Skin of body (tissue), 2 donors: ENCODE measurements around the gene IL2.

GRCh38 chr4:119524980-119525722, 103.5 kb downstream of the PDE5A start:
- RAMPAGE, long total RNA = no peak

DNA sequence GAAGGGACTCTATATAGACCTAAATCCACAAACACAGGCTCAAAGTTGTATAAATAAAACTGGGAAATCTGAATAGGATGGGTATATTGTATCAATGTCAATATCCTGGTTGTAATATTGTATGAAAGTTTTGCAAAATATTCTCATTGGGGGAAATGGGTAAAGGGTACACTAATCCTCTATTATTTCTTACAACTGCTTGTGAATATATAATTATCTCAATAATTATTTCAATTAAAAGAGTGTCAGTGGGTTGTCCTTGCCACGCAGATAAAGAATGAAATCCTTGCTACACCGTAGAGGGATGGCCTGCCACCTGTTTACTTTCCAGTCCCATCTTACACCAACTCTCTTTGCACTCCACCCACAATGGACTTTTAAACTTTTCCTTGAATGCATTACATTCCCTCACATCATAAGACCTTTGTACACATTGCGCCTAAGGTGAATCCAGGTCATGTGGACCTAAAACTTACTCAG, 78.6 kb upstream of the PDE5A start:
- RAMPAGE, long total RNA = no peak

- RAMPAGE, long total RNA = no peak
These were observed 81.8 kb downstream of the MAD2L1 start for GRCh38 chr4:119984866-119985182.

DNA sequence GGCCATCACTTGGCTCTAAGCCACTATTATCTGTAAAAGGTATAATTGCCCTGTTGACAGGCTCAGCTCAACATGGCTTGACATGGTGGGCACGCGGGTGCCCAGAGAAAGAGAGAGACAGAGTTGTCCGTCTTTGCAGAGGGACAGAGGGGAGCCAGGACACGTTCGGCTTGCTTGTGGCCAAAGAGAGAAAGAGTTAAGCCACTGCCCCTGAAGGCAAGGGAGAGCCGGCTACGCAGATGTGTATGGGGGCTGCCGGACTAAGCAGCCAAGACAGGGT, 200.7 kb downstream of the PRDM5 start:
- RAMPAGE, long total RNA = no peak

DNA sequence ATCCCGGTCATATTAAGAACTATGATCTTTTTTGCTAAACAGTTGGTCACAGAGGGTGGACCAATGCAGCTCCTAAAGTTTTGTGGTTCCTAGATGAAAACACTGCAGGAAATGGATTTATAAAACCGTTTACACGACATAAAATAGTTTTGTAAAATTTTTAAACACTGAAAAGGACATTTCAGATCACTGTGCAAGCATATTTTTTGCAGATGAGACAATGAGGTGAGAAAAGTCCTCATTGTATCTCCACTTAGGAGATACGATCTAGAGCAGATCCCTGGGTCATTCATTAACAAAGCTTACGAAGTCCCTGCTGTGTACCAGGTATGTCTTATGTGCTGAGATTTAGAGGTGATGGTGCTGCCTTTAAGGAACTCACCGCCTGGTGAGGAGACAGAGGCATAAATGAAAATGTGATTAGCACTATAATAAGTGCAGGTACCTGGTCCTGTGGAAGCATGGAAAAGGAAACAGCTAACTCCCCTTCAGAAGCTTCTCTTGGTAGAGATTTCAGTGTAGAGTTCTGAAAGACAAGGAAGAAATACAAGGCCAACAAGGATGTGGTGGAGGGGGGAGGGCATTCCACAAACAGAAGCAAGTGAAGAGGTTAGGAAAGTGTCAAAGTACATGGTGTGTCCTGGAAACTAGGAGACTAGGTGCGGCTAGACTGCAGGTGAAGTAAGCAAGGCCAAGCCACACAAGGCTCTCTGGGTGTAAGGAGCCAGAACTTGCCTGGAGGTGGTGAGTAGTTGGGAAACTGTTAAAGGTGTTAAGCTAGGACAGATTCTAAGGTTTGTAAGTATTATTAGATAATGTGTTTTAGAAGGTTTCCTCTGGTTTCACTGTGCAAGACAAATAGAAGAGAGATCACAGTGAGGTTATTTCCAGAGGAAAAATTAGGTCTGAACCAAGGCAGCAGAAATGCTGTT, 1.5 kb upstream of the NDNF start:
- RAMPAGE, long total RNA = no peak

GRCh38 chr4:121153850-121154484, 10.2 kb downstream of the TNIP3 start:
- RAMPAGE, long total RNA = no peak

DNA sequence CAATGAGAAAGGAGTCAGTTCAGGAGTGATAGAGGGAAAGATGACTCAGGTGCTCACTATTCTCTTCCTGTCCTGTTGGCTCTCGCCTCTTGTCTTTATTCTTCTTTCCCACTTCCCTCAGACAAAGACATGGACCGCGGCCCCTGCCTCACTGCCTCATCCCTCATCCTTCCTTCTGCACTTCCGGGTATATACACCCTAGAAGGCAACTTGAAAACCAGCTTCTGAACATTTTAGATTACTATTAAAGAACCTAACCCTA, 49.9 kb upstream of the TNIP3 start:
- RAMPAGE, long total RNA = no peak

DNA sequence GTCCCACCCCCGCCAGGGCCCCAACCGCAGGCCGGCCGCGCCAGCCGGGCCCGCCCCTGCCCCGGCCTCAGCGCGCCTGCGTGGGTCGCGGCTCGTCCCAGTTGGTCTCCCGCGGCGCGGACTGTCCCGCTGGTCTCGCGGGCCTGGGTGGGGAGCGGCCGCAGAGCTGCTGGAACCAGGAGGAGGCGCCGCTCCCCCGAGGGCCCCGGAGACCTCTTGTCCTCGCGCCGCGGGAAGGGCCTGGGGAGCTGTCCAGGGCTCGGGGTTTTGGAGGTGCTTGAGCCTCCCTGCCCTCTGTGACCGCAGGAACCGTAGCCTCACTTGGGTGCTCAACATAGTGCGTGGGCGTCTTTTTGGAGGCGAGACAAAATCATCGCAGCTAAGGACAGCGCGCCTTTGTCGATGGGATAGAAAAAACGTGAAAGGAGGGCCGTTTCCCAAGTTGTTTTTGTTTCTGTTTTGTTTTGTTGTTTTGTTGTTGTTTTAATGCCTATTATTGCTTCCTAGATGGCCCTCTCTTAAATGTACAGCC, 322 bp upstream of the ANXA5 start:
- RAMPAGE, long total RNA = no peak

- RAMPAGE, long total RNA = no peak
These were observed 853 bp upstream of the ANXA5 start for GRCh38 chr4:121697568-121698097.

- RAMPAGE, long total RNA = no peak
These were observed 6.9 kb downstream of the CCNA2 start for GRCh38 chr4:121816813-121817199.

- RAMPAGE, long total RNA = no peak
These were observed 4.3 kb downstream of the CCNA2 start for GRCh38 chr4:121819094-121820062.

DNA sequence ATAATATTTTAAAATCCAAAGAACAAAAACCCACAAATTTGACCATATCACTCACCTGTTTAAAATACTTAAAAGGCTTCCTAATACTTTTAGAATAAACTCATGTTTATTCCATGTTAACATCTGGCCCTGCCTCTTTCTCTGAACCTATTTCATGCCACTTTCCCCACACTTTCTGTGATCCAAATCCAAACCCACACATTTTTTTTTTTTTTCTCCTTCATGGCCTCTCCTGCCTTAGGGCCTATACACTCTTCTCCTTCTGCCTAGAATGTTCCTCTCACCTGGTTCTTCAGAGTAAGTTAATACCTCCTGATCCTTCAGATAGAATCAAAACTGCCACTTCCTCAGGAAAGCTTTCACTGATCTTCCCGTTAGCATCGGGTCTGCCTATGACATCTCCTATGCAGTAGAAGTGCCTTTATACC, 84.1 kb upstream of the TRPC3 start:
- RAMPAGE, long total RNA = no peak

DNA sequence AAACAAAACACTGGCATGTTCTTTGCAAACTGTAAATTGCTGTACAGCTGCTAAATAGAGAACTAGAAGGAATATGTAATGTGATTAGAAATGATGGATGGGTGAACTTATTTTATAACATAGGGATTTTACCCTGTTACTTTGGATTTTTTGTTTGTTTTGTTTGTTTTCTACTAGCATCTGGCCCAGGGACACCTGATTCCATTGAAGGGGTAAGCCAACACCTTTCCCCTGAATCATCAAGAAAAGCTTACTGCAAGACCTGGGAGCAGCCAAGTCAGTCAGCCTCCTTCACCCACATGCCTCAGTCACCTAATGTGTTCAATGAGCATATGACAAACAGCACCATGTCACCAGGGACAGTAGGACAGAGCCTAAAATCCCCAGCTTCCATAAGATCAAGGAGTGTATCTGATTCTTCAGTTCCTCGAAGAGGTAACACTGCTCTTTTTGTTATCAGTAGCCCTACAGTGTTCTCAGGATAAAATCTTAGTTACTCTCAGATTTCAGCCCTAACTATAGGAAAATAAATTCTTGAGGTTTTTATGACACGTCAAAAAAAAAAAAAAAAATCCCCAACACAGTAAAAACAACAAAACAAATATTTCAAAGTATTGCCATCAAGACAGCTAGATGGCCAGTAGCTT, 31.3 kb upstream of the ADAD1 start:
- RAMPAGE, long total RNA = no peak

- RAMPAGE, long total RNA = no peak
These were observed at the start of gene IL2 for GRCh38 chr4:122456498-122456909. Gene IL2 (minus strand): TSS chr4:122456725.

GRCh38 chr4:122560096-122560437, 60.8 kb downstream of the IL21 start:
- RAMPAGE, long total RNA = no peak

DNA sequence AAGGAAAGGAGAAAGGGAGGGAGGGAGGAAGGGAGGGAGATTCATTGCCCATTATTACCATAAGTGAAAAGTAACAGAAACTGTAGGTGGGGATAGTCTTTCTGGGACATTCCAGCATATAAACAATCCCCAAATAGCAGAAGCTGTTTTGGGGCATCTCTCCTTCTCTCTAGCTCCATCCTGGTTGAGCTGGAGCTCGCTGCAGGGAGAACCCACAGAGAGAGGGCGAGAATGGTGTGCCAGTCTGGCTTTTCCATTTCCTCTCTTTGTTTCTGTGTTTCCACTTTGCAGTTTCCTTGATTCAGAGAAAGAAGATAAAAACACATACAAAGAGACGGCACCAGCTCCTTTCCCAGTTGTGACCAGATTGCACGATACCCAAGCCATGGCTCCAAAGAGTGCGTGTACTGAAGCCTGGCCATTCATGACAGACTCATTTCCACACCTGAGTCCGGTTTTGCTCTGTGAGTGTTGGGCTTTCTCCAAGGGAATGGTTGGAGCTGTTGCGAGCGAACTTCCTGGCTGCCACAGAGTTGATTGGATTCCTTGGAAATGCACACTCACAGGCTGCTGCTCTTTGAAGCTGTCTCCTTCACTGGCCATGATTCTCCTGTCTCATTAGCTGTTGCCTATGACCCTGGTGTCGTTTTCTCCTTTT, 44.1 kb upstream of the BBS12 start:
- RAMPAGE, long total RNA = no peak

DNA sequence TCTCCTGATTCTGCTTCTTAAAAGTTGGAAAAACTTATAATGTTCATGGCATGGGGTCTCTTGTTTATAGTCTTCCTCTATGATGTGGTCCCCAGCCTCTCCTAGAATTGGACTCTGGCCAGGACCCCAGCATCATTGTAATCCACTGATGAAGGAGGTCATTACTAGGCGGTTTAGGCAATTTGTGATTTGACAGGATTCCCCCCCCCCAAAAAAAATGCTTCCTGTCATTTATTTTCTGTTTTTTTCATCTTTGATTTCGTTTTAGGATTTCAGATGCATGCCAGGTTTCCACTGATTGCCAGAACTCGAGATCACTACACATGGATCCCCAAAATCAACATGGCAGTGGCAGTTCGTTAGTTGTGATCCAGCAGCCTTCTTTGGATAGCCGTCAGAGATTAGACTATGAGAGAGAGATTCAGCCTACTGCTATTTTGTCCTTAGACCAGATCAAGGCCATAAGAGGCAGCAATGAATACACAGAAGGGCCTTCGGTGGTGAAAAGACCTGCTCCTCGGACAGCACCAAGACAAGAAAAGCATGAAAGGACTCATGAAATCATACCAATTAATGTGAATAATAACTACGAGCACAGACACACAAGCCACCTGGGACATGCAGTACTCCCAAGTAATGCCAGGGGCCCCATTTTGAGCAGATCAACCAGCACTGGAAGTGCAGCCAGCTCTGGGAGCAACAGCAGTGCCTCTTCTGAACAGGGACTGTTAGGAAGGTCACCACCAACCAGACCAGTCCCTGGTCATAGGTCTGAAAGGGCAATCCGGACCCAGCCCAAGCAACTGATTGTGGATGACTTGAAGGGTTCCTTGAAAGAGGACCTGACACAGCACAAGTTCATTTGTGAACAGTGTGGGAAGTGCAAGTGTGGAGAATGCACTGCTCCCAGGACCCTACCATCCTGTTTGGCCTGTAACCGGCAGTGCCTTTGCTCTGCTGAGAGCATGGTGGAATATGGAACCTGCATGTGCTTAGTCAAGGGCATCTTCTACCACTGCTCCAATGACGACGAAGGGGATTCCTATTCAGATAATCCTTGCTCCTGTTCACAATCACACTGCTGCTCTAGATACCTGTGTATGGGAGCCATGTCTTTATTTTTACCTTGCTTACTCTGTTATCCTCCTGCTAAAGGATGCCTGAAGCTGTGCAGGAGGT, 5.1 kb downstream of the SPRY1 start:
- RAMPAGE, long total RNA = no peak

DNA sequence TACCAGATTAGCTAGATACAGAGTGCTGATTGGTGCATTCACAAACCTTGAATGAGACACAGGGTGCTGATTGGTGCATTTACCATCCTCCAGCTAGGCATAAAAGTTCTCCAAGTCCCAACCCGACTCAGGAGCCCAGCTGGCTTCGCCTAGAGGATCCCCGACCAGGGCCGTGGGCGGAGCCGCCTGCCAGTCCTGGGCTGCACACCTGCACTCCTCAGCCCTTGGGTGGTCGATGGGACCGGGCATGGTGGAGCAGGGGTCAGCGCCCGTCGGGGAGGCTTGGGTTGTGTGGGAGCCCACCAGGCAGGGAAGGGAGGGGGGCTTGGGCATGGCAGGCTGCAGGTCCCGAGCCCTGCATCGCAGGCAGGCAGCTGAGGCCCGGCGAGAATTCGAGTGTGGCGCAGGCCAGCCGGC, 38.6 kb downstream of the SPRY1 start:
- RAMPAGE, long total RNA = no peak

DNA sequence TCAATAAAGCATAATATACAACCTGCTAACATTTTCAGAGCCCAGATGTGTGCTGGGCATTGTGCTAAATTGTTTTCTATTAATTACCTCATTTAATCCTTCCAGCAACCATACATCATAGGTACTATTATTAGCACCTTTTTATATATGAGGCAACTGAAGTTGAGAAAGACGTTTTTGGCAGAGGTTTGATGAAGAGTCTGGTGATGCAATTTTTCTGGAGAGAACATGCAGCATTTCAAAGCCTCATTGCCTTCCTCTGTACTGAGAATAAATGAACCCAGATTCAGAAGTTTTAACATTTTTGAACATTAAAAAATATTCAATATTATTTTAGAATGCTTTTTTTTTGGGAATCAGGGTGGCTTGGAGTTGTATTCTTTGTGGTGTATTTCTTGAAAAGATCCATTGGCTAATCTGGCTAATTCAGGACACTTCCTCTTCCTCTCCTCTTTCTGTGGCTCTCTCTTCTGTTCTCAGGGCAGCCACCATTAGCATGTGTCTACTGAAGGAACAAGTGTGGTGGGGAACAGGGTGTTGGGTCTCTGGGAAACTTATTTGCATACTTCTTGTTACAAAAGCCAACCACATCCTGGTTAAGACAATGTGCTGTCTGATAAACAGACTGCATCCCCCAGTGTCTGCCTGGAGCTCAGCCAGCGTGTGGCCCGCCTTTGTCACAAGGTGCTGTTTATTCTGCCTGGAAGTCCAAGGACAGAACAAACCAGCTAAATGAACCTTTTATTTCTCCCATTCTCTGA, 203.2 kb downstream of the SPRY1 start:
- RAMPAGE, long total RNA = no peak

DNA sequence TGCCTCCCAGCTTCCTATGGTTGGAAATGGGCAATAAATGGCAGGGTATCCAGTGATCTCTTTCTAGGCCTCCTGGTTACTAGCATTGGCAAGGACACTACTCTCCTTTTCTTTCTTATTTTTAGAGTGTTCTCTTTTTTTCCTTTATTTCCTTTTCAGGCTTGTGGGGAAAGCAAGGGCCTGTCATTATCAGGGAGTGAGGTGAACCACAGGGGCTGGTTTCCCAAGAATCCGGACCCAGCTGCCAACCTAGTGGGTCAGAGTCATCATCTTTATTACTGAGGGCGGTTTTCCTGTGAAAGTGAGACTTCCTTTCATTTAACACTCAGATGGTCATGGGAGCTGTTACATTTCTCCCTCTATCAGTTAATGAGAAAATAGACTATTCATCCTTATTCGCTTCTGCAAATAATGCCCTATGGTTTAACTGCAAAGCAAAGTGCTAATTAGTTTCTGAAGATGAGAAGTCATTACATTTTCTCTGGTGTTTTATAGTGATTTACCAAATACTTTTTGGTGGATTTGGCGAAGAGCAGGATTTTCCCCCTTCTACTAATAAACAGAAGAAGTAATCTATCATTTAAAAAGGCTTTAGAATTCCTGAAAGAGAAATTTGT, 224.8 kb downstream of the SPRY1 start:
- RAMPAGE, long total RNA = no peak